Measurements from ENCODE around the gene BHLHE40.

DNA sequence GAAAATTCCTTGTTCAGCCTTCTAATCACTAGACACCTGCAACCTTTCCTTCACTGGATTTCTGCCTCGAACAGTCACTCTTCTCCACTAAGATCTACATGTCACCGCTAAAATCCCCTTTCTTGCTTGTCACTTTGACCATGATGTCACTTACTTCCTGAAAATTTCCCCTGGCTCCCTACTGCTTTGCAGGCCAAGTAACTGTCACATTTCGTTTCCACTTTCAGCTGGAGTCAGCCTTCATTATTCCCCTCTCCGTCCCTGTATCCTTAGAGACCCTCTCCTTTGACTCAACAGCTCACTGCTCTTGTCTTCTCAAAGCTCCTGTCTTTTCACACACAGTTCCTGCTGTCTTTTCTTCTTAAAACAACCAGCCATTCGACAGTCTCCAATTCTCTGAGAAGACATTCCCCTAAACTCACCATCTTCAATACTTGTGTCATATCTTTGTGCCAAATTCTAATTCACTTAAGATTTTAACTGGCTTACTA lies 15.9 kb downstream of the CHL1 start:
- RRBS: no CpG with 5 or more reads among the region's 5 CpGs

- RRBS: 81% methylated on average over 23 of the region's 59 CpGs
Observed at GRCh38 chr3:2099039-2099684, 496 bp downstream of the CNTN4 start.

- RRBS: no CpG with 5 or more reads among the region's 4 CpGs
Observed at GRCh38 chr3:2847643-2848070, 262.5 kb downstream of the IL5RA start.

- RRBS: no CpG with 5 or more reads among the region's 7 CpGs
Observed at GRCh38 chr3:3128852-3129408, 2.2 kb downstream of the TRNT1 start.

DNA sequence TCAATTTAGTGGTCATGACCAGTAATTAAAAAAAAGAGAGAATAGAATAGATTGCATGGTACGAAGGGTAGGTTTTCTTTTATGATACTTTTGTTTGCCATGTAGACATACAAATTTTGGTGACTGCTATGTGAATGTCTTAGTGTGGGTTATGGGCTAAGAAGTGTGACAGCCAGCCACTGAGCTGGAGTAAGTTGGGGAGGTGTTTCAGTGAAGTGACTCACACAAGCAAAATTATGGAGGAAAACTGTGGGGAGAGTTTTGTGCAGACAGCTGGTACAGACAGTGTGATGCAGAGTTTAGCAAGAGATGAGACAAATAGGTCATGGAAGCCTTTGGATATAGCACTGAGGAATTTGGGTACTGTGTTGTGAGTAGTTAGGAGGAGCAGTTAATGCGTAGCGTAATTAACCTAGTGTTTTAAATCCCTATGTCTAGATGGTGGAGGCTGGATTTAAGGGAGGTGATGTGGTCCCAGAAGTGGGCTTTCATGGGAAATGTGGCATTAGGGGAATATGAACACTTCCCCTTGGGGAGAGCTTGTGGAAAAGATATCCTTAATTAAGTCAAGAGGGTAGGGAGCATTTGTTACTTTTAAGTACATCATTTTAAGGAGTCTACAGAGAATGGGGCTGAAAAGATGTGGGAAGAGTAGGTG lies 8.4 kb downstream of the TRNT1 start:
- RRBS: no CpG with 5 or more reads among the region's 3 CpGs

DNA sequence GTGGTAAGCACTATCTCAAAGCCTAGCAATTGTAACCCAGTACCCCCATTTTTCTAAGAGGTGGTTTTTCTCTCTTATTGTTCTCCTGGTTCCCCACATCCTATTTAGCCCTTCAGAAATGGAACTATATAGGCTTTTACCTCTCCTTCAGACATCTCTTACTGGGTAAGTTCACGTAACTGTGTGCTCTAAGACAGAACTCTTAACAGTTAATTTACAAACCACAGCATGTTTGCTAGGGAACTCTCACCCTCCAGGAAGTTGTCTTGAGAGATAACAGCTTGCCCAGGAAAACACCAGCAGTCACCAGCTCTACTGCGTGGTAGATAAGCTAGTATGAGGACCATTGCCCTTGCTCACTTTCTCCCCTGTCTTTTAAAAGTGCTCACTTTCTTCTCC lies 12.4 kb upstream of the CRBN start:
- RRBS: no CpG with 5 or more reads among the region's 2 CpGs

GRCh38 chr3:3798365-3799030 lies 733 bp upstream of the LRRN1 start:
- RRBS: no CpG with 5 or more reads among the region's 38 CpGs

DNA sequence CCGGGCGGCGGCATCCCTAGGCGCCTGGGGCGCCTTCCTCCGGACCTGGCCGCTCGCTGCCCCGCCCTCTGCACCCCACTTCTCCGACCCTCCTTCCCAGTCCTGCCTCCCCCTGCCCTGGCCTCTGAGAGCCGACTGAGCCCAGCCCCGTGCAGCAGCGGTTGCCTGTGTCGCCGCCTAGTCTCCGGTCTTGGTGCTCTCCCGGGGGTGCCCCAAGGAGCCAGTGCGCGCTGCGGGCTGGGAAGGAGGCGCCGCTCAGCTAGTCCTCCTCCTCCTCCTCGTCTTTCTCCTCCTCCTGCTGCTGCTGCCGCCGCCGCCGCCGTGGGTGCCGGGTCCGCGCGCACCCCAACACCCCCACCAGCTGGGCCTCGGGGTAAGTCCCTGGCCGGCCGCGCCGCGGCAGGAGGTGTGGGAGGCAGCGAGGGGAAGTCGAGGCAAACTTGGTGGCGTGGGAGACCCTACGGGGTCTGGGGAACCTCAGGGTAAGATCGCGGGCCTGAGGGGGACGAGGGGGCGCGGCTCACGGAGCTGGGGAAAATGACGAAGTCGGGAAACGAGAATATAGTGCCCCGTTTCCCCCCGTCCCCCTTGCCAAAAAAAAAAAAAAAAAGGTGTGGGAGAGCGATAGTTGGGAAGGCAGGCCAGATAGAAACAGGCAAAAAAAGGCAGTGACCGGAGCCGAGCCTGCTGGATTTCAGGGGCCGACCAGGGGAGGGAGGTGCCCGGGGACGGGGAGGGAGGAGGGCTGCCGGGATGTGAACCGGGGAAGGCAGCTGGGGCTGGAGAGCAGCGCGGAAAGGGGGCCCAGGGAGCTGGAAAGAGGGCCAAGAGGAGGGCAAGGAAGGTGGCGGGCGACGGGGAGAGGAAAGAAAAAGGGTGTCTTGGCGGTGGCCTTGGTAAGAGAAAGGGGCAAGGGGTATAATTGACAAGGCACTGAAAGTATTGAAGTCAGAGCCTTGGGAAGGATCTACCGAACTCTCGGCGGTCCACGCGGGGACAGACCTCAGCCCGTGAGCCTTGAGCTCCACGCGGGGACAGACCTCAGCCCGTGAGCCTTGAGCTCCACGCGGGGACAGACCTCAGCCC lies 659 bp downstream of the LRRN1 start:
- RRBS: 54% methylated on average over 15 of the region's 78 CpGs

GRCh38 chr3:4294919-4295392 lies 8.2 kb upstream of the SETMAR start:
- RRBS: no CpG with 5 or more reads among the region's 9 CpGs

DNA sequence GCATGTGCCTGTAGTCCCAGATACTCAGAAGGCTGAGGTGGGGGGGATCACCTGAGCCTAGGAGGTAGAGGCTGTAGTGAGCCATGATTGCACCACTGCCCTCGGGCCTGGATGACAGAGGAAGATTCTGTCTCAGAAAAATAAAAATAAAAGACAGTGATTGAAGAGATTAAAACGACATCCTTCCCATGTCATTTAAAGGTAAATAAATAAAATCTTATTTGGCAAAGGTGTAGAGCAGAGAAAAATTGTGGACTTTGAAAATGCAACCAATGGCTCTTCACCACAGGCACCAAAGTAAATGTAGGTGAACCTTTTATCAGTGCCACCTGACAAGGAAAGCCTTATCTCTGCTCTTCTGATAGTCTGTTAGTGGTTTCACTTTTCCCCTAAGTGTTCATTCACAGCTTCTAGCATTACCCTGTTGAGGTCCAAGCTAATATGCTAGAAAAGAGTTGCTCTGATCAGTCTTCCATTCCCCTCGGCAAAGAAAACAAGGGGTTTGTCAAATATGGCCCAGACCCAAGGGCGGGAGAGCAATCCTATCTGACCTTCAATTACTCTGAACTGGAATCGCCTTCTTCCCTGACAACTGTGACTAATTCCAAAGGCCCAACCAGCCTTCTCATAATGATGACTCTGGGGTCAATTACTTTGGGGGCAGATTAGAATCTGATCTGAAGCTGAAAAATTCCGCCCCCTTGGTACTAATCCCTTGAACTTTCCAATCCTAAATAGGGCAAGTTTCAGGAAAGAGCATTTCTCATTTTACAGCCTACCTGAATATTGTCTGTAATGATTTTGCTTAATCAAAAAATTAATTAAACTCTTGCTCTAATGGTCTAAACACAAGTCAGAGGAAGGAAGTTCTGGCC lies 52.3 kb downstream of the SETMAR start:
- RRBS: no CpG with 5 or more reads among the region's 6 CpGs

- RRBS: no CpG with 5 or more reads among the region's 5 CpGs
Observed at GRCh38 chr3:4742279-4742698, 236.9 kb upstream of the BHLHE40 start.

GRCh38 chr3:4755648-4756149 lies 223.5 kb upstream of the BHLHE40 start:
- RRBS: no CpG with 5 or more reads among the region's 5 CpGs

DNA sequence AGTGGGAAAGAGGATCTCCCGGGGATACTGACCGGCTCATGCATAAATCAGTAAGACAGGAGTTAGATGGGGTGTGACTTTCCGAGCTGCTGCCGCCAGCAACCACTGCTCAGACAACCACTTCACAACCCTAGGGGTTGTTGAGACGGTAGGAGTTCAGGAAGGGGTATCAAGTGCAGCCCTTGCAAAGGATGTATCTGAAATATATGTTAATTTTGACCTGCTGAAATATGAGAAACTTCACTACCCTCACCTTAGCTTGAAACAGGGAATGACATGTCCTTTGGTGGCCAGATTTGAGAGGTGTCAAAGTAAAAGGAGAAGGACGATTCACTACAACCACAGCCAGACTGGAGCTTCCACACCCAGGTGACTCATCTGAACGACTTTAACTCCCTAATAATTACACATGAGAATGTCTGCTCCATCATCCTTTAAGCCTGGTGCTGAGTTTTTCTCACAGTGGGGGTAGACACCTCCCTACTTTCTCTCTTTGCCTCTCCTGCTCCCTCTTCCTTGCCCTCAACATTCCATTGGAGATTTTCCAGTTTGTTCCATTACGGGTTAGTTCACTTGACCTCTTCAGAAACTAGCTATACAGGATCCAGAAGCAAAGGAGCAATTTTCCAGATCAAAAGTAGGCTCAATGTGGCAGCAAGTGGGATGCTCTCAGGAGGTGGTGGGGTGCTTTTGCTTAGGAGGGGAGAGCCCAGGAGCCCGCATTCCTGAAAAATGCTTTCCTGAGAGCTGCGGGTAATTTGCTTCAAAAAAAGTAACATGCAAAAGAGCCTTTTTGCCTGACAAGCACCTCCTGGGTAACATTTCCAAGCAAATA lies 154.3 kb upstream of the BHLHE40 start:
- RRBS: no CpG with 5 or more reads among the region's 10 CpGs

DNA sequence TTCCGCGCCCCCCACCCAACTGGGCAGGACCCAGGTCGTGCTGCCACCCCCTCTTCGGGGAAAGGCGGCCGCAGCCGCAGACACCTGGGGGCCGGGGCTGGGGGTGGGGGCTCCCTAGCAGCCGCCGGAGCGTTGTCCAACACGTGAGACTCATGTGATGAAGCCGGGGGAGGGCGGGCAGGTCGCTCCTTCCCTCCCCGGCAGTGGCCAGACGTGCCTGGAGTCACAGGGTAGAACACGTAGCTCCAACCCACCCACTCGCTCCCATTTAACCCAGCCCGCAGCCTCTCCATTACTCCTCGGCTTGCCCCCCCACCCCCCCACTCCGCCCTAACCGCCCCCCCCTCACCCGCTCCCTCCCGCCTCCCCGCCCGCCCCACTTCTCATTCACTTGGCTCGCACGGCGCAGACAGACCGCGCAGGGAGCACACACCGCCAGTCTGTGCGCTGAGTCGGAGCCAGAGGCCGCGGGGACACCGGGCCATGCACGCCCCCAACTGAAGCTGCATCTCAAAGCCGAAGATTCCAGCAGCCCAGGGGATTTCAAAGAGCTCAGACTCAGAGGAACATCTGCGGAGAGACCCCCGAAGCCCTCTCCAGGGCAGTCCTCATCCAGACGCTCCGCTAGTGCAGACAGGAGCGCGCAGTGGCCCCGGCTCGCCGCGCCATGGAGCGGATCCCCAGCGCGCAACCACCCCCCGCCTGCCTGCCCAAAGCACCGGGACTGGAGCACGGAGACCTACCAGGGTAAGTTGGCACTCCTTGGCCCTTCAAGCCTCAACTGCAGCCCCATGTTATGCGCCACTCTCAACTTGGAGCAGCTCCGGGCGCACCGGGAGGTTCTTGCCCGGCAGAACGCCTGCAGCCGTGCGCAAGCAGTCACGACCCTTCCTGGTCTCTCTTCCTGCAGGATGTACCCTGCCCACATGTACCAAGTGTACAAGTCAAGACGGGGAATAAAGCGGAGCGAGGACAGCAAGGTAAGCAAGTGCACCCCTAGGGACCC lies at the start of gene BHLHE40:
Gene BHLHE40, plus strand, starts transcription at position 386 of the 1,006 bp plus-strand sequence.
- RRBS: under 1% methylated on average over 12 of the region's 68 CpGs

GRCh38 chr3:4983215-4983868 lies 4.1 kb downstream of the BHLHE40 start:
- RRBS: no CpG with 5 or more reads among the region's 21 CpGs

DNA sequence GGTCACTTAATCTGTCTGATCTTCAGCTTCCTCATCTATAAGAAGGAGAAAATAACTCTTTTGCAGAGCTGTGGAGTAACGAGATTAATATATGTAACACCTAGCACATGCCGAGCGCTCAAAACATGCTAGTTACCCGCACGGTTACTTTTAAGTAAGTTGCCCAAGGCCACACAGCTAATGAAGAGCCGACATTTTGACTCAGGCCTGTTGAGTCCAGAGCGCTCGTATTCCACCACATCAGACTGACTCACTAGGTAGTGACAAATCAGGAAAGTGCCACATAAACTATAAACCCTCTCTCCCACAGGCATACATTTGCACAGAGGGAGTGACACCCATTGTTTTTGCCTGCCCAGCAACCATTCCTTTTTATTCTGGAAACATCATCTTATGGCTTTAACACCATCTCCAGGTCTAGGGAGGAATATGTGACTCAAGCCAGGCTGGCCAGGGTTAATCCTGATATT lies 42.4 kb downstream of the BHLHE40 start:
- RRBS: no CpG with 5 or more reads among the region's 8 CpGs

DNA sequence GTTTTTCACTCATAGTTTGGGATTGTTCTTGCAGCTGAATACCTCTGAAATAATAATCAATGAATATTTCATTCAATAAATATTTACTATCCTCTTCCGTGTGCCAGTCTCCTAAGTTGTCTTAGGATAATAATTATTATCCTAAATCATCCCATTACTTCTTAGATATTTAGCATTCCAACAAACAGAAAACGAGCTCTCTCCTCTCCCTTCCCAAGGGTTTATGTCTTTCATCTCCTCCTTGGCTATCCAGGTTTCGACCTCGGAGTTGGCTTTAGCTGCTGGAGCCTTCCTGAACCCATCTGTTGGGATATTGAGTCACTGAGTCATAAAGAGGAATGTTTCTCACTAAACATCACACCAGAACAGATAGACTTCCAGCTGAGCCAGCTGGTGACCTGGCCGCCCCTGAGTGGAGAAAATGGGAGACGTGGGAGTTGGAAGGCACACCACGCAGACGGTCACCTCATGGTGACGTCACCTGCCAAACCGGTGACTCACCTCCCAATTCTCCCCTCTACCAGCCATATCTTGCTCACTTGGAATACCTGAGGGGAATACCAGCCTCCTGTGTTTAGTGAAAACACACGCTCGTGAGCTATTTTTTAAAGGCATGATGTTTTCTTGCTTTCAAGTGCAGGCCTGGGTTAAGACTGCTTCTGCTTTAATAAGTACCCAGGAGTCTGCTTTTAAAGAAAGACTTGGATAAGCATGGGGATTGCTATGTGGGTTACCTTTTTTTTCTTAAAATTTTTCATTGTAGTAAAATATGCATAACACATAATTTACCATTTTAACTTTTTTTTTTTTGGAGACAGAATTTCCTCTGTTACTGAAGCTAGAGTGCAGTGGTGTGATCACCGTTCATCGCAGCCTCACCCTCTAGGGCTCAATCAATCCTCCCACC lies 44.1 kb downstream of the BHLHE40 start:
- RRBS: no CpG with 5 or more reads among the region's 14 CpGs

- RRBS: no CpG with 5 or more reads among the region's 35 CpGs
Observed at GRCh38 chr3:6490119-6491073, 370.5 kb upstream of the GRM7 start.

- RRBS: no CpG with 5 or more reads among the region's 32 CpGs
Observed at GRCh38 chr3:6769663-6770450, 91.1 kb upstream of the GRM7 start.

Data from NB4 (cell line).